Sigmoid colon (tissue), 4 donors: ENCODE results near the genes SAMD11 and TNFRSF18.

- PRO-cap, result no peak
- RAMPAGE, long total RNA, 4 experiments, result no peak in any of the 4 experiments
Measured at GRCh38 chr1:819919-820722, 103.6 kb upstream of the SAMD11 start.

DNA sequence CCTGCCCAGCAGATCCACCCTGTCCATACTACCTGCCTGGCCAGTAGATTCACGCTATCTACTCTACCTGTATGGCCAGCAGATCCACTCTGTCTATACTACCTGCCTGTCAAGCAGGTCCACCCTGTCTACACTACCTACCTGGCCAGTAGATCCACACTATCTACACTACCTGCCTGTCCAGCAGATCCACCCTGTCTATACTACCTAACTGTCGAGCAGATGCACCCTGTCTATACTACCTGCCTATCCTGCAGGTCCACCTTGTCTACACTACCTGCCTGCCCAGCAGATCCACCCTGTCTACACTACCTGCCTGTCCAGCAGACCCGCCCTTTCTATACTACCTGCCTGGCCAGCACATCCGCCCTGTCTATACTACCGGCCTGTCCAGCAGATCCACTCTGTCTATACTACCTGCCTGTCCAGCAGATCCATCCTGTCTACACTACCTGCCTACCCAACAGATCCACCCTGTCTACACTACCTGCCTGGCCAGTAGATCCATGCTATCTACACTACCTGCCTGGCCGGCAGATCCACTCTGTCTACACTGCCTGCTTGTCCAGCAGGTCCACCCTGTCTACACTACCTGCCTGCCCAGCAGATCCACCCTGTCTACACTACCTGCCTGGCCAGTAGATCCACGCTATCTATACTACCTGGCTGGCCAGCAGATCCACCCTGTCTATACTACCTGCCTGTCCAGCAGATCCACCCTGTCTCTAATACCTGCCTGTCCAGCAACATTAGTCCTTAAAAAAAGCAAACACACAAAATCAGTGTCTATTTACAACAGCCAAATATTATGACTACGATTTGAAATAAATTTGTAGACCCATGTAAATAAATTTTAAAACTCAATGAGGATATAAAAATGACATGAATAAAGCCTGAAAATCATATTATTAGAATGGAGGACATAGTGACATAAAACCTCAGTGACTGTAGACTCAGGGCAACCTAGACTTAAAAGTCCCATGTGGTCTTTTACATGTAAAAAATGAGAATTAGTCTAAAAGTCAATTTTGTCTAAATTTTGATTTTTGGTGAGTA is 100.5 kb upstream of the SAMD11 start:
- PRO-cap, result no peak
- RAMPAGE, long total RNA, 4 experiments, result no peak in any of the 4 experiments

GRCh38 chr1:906616-907294 is 17.0 kb upstream of the SAMD11 start:
- PRO-cap, result no peak
- RAMPAGE, long total RNA, 4 experiments, result no peak in any of the 4 experiments

DNA sequence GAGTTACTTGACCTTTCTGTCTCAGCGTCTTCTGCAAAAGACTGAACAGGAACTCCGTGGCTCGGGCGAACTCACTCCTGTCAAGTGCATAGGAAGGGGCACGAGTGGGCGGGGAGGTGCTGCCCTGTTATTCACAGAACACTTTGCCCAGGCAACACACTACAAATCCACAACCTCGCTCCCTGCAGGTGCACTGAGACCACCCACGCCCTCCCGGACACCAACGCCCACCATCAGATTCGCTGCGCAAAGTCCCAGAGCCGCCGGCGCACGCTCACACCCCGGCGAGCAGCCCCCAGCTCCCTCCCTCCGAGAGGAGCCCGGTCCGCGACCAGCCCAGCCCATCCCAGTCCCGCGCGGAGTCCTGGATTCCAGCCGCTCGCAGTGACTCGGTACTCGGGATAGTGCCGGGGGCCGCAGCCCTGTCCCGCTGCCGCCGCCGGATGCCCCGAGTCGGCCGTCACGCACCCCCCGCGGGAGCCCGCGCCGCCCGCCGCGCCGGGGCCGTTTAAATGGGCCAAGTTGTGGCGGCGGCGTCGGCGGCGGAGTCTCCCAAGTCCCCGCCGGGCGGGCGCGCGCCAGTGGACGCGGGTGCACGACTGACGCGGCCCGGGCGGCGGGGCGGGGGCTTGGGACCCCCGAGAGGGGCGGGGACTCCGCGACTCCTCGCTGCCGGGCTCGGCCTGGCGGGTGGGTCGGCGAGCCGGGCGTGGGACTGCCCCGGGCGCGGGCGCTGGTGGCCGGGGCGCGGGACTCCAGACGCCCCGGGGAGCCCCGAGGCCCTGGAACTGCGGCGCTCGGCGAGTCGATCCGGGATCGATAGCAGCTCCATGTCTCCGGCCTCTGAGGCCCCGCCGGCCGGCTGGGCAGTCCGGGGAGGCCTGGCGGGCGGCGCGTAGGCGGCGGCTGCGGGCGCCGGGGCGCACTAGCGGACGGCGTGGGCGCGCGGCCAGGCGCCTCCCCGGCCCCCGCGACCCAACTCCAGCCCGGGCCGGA is at the start of gene SAMD11:
Gene SAMD11 (plus strand): TSS at position 539 of the 996 bp plus-strand sequence.
- PRO-cap, result no peak
- RAMPAGE, long total RNA, 4 experiments, result no peak in any of the 4 experiments

DNA sequence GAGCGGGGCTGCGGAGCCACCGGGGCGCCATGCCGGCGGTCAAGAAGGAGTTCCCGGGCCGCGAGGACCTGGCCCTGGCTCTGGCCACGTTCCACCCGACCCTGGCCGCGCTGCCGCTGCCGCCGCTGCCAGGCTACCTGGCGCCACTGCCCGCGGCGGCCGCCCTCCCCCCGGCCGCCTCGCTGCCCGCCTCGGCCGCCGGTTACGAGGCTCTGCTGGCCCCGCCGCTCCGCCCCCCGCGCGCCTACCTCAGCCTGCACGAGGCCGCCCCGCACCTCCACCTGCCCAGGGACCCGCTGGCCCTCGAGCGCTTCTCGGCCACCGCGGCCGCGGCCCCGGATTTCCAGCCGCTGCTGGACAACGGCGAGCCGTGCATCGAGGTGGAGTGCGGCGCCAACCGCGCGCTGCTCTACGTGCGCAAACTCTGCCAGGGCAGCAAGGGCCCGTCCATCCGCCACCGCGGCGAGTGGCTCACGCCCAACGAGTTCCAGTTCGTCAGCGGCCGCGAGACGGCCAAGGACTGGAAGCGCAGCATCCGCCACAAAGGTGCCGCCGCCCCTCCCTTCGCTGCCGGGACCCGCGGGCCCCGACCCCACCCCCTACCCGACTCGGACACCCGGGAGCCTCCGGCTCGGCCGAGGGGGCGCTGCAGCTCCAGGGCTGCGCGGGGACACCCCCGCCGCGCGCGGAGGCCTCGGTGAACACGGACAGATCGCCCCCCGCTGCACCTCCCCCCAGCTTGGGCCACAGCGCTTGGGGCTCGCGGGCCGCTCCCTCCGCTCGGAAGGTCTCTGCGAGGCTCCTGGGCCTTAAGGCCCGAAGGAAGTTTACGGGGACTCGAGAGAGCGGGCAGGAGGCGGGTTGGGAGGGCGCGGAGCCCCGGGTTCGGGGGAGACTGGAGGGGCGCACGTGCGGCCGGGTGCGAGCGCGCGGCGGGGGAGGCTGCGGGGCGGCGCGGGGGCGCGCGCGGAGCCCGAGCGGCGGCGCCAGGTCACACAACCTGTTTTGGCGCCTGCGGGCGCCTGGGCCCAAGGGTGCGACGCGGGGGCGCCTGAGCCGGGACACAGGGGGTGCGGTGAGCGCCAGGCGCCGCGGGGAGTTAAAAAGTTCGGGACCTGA is 1.0 kb downstream of the SAMD11 start:
- PRO-cap, result no peak
- RAMPAGE, long total RNA, 4 experiments, result no peak in any of the 4 experiments

DNA sequence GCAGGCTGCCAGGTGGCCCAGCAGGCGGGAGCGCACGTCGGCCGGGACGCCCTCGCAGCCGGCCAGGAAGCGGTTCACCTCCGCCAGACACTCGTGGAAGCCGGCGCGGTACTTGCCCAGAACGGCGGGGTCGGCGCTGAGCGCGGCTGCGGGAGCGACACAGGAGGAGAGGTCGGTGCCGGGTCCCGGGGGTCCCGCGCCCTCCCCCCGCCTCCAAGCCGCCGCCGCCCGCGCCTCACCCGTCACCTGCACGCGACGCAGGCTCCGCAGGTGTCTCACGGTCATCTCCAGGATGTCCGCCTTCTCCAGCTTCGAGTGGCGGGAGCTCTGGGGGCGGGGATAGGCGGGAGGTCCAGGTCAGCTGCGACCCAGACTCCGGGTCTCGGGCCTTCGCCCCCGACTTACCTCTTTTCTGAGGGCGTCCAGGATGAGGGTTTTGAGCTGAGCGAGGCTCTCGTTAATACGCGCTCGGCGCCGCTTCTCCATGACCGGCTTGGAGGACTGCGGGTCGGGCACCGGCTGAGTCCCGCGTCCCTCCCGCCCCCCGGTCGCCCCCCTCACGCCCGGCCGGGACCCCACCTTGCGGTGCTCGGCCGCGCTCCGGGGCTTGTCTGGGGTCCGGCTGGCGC is 496 bp downstream of the HES4 start:
- PRO-cap, result no peak
- RAMPAGE, long total RNA, 4 experiments, result no peak in any of the 4 experiments

GRCh38 chr1:1000432-1001453 is 846 bp upstream of the HES4 start:
- PRO-cap, result bidirectional peak, plus-strand start at chr1:1000946, minus-strand start at chr1:1000849
- RAMPAGE, long total RNA, 4 experiments, result start-site peak on the minus strand in 1 of 4 experiments, at chr1:1000714-1000738 at its widest, 7 reads per replicate

DNA sequence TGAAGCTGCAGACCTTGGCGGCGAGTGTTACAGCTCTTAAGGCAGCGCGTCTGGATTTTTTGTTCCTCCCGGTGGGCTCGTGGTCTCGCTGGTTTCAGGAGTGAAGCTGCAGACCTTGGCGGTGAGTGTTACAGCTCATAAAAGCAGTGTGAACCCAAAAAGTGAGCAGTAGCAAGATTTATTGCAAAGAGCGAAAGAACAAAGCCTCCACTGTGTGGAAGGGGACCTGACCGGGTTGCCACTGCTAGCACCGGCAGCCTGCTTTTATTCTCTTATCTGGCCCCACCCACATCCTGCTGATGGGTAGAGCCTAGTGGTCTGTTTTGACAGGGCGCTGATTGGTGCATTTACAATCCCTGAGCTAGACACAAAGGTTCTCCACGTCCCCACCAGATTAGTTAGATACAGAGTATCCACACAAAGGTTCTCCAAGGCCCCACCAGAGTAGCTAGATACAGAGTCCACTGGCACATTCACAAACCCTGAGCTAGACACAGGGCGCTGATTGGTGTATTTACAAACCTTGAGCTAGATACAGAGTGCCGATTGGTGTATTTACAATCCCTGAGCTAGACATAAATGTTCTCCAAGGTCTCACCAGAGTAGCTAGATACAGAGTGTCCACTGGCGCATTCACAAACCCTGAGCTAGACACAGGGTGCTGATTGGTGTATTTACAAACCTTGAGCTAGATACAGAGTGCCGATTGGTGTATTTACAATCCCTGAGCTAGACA is 2.4 kb upstream of the AGRN start:
- PRO-cap, result no peak
- RAMPAGE, long total RNA, 4 experiments, result no peak in any of the 4 experiments

- PRO-cap, result no peak
- RAMPAGE, long total RNA, 4 experiments, result no peak in any of the 4 experiments
Measured at GRCh38 chr1:1023581-1024037, 3.7 kb downstream of the AGRN start.

DNA sequence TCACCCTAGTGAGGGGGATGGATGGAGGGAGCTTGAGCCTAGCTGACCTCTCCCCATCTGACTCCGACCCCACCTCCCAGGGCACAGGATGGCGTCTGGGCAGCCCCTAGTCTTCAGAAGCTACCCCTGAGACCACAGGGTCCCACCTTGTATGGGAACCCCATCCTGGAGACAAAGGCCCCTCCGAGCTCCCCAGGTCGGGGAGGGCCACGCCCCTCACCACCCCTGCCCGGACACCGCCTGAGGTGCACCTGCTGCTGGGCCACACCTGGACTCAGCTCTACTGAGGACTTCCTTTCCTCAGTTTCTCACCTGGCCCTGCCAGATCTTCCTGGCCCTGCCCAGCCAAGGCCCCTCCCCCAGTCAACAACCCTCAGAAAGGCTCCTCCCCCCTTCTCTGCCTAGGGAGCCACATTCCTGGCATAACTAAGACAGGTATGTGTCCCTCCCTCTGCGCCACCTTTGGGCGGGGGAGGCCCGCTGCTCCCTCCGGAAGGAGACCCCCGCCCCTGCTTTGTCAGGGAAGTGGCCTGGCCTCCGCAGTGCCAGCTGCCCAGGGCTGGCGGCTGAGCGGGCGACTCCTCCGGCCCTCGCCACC is 4.6 kb downstream of the AGRN start:
- PRO-cap, result no peak
- RAMPAGE, long total RNA, 4 experiments, result no peak in any of the 4 experiments

DNA sequence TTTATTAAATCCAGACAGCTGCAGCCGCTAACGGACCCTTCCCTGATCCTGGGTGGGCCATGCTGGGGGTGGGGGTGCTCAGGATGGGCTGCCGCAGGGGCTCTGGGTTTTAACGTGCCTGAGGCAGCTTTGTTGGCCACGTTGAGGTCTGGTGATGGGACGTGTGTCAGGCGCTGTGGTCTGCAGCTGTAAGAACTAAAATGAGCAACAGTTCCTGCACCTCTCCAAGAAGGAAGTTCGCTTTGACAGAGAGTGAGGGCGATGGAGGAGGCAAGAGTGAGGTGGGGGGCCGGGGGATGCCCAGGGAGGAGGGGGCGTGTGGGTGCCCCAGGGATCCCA is 19.6 kb downstream of the AGRN start:
- PRO-cap, result no peak
- RAMPAGE, long total RNA, 4 experiments, result no peak in any of the 4 experiments

DNA sequence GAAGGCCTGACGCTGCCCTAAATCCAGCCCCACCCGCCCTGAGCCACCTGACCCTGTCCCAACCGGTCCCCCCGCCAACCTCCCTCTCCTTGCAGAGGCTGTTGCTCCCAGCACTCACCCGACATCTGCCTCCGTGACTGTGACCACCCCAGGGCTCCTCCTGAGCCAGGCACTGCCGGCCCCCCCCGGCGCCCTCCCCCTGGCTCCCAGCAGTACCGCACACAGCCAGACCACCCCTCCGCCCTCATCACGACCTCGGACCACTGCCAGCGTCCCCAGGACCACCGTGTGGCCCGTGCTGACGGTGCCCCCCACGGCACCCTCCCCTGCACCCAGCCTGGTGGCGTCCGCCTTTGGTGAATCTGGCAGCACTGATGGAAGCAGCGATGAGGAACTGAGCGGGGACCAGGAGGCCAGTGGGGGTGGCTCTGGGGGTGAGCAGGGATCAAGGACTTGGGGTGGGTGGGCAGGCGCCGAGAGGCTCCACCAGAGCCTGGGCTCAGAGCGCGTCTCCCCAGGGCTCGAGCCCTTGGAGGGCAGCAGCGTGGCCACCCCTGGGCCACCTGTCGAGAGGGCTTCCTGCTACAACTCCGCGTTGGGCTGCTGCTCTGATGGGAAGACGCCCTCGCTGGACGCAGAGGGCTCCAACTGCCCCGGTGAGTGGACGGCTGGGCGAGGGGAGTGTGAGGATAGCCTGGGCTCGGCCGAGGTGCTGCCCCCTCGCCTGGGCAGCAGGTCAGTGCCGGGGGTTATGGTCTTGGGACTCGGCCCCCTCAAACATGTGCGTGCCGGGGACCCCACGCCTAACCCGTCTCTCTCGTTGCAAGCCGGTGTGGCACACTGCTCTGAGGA is 26.6 kb downstream of the AGRN start:
- PRO-cap, result no peak
- RAMPAGE, long total RNA, 4 experiments, result no peak in any of the 4 experiments

GRCh38 chr1:1068578-1069078 is 5.5 kb downstream of the RNF223 start:
- PRO-cap, result no peak
- RAMPAGE, long total RNA, 4 experiments, result no peak in any of the 4 experiments

- PRO-cap, result no peak
- RAMPAGE, long total RNA, 4 experiments, result no peak in any of the 4 experiments
Measured at GRCh38 chr1:1071603-1072103, 2.5 kb downstream of the RNF223 start.

- PRO-cap, result no peak
- RAMPAGE, long total RNA, 4 experiments, result no peak in any of the 4 experiments
Measured at GRCh38 chr1:1125311-1125694, 9.4 kb upstream of the C1orf159 start.

DNA sequence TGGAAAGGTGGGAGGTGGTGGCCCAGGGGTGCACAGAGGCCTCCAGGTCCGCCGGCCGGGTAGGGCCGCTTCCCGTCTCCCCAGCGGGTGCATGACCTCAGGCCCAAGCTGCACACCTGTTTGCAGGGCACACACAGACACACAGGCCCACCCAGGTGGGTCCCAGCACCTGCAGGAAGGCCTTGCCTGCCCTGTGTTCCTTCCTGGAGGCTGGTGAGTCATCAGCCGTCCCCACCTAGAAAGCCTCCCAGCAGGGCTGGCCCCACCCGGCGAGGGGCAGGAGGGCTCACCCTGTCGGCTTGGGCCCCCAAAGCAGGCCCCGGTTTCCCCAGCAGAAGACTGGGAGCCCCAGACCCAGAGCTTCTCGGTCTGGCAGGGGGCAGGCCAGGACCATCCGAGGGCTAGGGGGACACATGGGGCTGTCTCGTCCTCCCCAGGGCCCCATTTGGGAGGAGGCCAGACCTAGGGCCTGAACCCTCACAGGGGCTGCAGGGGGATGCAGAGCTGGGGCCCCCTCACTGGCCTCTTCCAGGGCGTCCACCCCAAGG is 23.5 kb upstream of the TTLL10 start:
- PRO-cap, result no peak
- RAMPAGE, long total RNA, 4 experiments, result no peak in any of the 4 experiments

DNA sequence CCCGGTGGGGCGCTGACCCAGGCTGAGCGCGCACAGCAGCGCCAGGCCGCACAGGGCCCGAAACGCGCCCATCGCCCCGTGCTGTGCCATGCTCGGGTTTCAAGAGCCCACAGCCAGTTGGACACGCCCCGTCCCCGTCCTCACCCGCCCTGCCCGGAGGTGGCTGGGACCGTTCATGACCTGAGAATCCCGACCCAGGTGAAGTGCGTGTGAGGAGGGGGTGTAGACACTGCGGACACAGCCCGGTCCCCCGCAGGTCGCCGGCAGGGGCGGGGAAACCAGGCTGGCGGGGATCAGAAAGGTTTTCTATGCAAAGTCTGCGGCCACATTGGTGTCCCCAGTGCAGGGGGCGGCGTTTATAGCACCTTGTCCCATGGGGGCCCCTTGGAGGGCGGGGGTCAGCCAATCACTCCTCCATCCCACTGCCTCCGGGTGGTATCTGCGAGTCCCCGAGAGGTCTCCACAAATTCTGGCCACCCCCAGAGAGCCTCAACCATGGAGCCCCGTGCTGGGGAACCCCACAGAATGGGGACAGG is at the start of gene TNFRSF18:
Gene TNFRSF18 (minus strand): TSS at position 111 of the 536 bp plus-strand sequence.
- PRO-cap, result no peak
- RAMPAGE, long total RNA, 4 experiments, result no peak in any of the 4 experiments

- PRO-cap, result no peak
- RAMPAGE, long total RNA, 4 experiments, result no peak in any of the 4 experiments
Measured at GRCh38 chr1:1218626-1219760, 5.0 kb upstream of the TNFRSF4 start.

GRCh38 chr1:1250802-1251258 is 4.3 kb upstream of the C1QTNF12 start:
- PRO-cap, result no peak
- RAMPAGE, long total RNA, 4 experiments, result no peak in any of the 4 experiments

DNA sequence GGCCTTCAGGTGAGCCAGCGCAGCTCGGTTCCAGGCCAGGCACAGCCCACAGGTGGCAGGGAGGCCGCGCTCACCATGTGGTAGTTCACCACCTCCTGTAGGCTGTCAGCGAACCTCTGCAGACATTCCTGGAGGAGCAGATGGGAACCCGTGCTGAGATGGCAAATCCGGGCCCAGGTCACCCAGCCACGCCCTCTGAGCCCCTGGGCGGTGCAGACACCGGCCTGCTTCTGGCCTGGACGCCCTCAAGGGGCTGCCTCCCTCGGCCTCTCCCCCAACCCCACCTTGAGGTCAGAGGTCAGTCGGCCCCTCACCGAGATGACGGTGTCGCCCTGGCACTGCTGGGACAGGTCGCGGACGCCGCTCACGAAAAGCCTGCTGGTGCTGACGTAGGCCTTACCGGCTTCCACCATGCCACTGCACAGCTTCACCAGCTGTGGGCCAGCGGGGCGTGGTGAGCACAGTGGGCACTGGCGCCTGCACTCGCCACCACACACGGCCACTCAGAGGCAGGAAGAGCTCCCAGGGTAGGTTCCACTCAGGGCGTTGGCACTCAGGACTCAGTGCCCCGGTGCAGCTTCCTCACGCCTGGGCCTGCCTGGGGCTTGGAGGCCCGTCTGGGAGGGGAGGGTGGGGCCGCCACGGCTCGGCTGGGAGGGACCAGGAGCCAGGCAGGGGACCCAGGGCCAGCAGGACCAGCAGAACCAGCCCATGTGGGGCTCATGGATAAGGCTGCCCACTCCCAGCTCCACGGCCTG is 4.7 kb downstream of the ACAP3 start:
- PRO-cap, result no peak
- RAMPAGE, long total RNA, 4 experiments, result no peak in any of the 4 experiments